ENCODE data around the gene MXRA7.

GRCh38 chr17:76690931-76691393 is 19.8 kb downstream of the MXRA7 start:
- CAGE, long polyA plus RNA: no peak
- RRBS: no CpG with 5 or more reads among the region's 10 CpGs

DNA sequence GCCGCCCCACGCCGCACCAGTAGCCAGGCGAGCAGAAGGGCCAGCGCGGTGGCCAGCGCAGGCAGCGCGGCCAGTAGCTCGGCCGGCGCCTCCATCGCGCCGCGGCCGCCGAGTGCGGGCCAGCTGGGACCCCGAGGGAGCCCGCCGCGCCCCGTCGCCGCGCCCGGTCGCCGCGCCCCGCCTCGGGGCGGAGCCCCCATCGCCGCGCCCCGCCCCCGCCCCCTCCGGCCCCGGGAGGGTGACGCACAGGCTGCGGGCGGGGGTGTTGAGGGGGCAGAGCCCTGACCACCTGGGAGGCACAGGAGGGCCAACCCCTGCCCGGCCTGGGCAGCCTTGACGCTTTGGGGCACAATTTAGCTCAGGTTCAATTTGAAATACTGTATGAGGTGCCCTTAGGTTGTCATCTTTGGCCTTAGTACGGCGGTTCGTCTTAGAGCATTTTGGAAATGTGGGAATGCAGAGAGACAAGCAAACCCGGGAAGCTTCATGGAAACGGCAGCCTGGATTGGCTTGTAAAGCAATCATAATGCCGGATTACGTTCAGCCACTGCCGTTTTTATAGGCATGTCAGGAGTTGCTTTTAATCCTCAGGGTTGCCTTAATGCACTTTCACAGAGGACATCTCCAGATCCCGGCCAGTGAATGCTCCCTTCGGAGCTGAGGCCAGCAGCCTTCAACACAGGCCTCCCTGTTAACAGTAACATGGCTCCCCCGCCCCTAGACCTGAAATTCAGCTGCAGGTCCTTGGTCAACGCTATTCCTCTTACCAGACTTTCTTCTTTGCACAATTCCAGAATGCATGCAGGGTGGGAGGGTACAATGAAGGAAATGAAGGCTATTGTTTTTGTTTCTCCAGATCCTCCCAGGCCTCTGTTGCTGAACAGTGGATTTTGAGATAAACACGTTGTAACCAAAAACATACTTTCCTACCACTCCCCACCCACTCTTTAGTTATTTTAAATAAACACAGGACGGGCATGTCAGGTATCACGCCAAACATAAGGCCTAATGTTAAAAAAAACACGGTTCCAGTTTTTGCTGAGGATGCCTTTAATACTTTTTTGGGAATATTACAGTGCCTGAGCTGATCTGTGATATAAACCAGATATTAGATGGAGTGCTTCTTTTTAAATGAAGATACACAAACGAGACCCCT is at the start of gene MXRA7:
Gene MXRA7 (minus strand): TSS at position 114 of the 1,156 bp plus-strand sequence.
- CAGE, long polyA plus RNA: start-site peak on the minus strand centred at position 146 of the sequence, 118 bp wide, 73 and 46 reads in 2 replicates
- RRBS: 10% methylated on average over 20 of the region's 63 CpGs

DNA sequence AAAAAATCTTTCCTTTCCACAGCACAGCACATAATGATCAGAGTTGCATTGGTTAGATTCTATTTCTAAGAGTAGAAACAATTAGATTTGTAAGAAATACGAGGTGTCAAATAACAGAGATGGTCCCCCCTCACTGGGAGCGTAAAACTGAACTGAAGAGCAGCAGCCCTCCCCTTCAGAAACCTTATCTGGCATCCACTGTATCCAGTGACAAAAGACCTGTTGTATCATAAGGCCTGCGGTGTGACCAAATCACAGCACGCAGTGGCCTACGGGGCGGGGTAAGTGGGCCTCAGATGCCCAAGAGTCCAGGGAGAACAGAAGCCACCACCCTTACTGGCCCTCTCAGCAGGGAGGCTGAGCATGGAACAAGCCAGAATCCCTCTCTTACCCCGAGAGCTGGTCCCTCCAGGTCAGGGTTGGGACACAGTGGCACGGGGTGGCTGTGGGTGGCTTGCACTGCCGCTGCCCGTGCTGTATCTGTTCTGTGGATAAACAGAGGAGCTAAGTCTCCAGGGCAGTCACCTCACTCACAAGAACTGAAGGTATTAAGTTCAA is 5.5 kb downstream of the JMJD6 start:
- CAGE, long polyA plus RNA: no peak
- RRBS: no CpG with 5 or more reads among the region's 10 CpGs

GRCh38 chr17:76769471-76769953 is 31.6 kb downstream of the MFSD11 start:
- CAGE, long polyA plus RNA: no peak
- RRBS: no CpG with 5 or more reads among the region's 4 CpGs

DNA sequence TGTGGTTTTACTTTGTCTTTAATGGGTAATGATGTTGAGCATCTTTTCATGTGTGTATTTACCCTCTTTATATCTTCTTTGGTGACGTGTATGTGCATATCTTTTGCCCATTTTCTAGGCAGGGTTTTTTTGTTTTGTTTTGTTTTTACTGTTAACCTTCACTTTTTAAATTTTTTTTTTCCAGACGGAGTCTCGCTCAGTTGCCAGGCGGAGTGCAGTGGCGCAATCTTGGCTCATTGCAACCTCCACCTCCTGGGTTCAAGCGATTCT is 35.5 kb downstream of the MFSD11 start:
- CAGE, long polyA plus RNA: no peak
- RRBS: no CpG with 5 or more reads among the region's 6 CpGs

DNA sequence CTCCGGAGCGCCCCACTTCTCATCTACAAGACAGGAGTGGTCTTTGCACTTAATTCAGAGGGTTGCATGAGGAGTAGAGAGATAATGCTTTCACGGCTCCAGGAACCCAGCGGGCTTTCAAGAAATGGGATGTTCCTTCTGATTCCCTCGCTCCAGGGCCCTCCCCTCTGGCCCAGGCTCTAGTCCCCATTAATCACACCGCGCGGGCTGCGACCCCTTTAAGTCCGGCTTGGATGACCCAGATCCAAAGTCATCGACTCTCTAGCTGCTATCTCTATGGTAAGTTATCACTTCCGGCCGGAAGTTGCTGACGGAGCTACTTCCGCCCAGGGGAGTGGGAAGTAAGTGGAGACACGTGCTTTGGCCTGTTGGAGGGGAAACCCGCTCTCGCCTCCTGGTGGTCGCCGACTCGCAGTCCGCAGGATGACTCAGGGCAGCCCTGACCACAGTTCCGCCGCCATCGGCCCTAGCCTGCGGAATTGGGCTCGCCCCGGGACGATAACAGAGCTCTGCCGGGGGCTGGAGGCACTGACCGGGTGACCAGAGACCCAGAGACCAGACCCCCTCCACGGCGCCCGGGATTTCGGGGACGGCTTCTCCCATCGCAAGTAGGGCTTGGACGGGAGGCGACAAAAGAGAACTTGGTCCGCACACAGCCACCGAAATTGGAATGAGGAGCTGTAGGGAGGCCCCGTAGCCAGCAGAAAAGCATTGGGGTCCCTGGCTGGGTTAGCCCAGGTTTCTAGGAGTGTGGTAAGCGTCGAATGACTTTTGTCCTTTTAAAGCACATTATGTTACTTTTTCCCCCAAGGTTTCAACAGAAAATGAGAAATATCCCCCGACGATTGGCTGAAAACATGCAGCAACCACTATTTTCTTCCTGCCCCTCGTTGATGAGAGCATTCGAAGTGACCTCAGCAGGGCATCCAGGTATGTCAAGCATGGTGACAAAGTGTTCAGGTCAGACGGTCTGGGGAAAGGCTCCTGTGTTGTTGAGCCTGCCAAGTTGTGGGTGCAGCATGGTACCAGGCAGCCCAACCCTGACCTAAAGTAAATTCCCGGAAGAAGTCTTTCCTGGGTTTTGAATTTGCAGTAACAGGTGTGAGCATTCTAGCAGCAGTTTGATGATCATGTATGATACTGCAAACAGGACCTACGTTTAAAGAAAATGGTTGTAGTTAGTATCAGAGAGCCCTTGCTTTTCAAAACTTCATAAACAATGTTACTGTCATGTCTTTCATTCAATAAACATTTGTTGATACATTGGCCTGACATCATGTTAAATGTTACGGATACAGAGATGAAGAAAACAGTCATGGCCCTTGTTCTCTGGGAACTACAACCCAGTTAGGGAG is 52.0 kb upstream of the SEC14L1 start:
- CAGE, long polyA plus RNA: start-site peak on the plus strand centred at position 445 of the sequence, 76 bp wide, 93 and 121 reads in 2 replicates
- RRBS: 8% methylated on average over 4 of the region's 52 CpGs

- CAGE, long polyA plus RNA: no peak
- RRBS: no CpG with 5 or more reads among the region's 22 CpGs
Measured at GRCh38 chr17:77120505-77121445, 20.0 kb upstream of the SEC14L1 start.

- CAGE, long polyA plus RNA: no peak
- RRBS: no CpG with 5 or more reads among the region's 2 CpGs
Measured at GRCh38 chr17:77121775-77122310, 18.9 kb upstream of the SEC14L1 start.

GRCh38 chr17:77185041-77185549 is 44.3 kb downstream of the SEC14L1 start:
- CAGE, long polyA plus RNA: no peak
- RRBS: no CpG with 5 or more reads among the region's 8 CpGs

DNA sequence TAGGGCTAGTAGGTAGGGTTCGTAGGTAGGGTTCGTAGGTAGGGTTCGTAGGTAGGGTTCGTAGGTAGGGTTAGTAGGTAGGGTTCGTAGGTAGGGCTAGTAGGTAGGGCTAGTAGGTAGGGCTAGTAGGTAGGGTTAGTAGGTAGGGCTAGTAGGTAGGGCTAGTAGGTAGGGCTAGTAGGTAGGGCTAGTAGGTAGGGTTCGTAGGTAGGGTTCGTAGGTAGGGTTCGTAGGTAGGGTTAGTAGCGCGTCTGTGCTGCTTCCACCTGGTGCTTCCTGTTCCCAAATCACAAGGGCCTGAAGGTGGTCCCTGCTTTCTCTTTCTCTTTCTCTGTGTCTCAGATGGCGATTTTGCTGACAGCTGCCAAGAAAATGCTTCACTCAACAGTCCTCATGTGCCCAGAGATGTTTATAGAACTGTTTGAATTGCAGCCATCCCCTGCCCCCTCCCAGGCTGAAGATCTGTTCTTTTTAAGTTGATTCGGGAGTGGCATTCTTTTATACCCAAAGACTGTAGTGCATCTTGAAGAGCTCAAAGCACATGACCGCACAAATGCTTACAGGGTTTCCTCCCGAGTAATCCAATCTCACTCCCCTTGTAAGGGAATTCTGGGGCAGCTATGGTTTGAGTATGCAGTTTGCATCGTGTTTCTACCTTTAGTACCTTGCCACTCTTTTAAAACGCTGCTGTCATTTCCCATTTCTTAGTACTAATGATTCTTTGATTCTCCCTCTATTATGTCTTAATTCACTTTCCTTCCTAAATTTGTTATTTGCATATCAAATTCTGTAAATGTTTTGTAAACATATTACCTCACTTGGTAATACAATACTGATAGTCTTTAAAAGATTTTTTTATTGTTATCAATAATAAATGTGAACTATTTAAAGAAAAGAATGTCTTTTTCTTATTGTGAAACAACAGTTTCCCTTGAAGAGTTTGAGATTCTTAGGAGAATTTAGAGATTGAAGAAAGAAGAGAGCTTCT is 64.8 kb upstream of the SEPTIN9 start:
- CAGE, long polyA plus RNA: no peak
- RRBS: no CpG with 5 or more reads among the region's 16 CpGs

DNA sequence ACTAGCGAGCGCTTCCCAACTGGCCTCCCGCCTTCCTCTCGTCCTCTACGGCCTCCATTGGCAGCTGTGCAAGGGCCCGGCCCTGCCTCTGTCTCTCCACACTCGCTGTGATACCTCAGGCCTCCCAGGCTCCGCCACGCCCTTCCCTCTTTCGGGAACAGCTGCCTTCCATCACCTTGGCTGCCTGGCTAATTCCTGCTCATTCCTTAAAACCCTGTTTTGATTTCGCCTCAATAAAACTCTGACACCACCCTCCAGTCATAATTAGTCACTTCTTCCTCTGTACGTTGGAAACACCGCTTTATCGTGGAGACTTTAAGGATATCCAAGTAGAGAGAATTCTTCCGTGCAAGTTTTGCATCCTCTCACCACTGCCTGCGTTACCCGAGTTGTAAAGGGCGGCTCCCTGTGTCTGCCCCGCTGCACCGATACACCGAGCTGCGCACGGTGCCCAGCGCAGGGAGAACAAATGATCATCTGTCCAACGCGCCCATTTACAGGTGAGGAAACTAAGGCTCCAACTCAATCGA is 927 bp upstream of the SEPTIN9 start:
- CAGE, long polyA plus RNA: start-site peak on the plus strand centred at position 312 of the sequence, 44 bp wide, 99 and 52 reads in 2 replicates
- RRBS: no CpG with 5 or more reads among the region's 27 CpGs

DNA sequence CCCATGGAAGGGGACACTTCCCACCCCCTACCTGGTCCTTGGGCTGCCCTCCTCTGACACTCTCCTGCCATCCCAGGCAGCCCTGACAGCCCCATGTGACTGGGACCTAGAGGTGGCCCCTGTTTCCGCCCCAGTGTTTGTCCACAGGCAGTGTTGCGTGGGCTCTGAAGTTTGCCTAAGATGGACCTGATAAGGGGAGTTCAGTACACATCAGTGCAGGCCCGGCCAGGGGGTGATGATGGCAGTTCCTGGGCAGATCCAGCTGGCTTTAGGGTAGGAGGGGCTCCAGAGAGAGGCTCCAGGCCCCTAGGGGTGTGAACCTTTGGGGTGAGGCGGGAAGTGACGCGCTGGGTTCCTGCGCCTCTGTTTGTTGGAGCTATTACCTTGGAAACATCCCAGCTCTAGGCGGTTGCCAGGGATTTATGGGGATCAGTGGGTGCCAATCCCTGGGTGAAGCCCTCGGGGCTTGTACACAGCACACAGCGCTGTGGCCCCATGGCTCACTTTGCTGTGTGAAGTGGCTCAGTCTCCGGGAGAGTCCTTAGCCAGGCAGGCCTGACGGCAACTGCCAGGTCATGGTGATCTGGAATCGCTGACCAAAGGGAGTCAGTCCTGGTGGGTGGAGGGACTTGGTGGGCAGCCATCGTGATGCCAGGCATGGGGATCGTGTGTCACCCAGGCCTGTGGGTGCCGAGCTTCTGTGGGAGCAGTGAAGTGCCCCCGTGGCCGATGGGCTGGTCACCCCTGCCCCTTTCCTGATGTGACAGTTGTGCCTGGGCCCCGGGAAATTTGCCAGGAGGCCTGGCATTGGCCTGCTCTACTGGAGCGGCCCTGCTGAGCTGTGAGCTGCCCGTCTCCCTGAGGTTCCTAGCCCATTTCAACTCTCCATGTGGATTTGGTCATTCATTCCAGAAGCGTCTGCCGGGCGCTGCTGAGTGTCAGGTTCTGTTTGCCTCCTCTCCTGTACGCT is 5.6 kb downstream of the SEPTIN9 start:
- CAGE, long polyA plus RNA: no peak
- RRBS: no CpG with 5 or more reads among the region's 25 CpGs

DNA sequence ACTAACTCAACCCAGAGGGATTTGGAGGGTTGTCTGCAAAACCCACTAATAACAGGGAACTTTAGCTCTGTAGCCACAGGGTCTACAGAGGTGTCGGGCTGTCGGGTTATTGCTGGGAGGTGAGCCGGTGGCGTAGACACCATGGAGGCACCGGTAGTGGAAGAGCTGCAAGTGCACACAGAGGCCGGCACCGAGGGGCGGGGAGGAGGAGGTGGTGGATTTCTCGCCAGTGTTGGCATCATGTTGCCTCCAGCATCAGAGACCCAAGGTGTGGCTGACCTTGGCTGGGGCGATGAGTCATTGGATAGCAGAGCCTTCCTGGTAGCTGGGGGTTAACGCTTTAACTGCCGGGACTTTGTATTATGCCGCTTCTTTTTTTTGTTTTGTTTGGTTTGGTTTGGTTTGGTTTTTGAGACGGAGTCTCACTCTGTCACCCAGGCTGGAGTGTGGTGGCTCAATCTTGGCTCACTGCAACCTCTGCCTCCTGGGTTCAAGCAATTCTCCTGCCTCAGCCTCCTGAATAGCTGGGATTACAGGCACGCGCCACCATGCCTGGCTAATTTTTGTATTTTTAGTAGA is 7.5 kb downstream of the SEPTIN9 start:
- CAGE, long polyA plus RNA: no peak
- RRBS: no CpG with 5 or more reads among the region's 16 CpGs

DNA sequence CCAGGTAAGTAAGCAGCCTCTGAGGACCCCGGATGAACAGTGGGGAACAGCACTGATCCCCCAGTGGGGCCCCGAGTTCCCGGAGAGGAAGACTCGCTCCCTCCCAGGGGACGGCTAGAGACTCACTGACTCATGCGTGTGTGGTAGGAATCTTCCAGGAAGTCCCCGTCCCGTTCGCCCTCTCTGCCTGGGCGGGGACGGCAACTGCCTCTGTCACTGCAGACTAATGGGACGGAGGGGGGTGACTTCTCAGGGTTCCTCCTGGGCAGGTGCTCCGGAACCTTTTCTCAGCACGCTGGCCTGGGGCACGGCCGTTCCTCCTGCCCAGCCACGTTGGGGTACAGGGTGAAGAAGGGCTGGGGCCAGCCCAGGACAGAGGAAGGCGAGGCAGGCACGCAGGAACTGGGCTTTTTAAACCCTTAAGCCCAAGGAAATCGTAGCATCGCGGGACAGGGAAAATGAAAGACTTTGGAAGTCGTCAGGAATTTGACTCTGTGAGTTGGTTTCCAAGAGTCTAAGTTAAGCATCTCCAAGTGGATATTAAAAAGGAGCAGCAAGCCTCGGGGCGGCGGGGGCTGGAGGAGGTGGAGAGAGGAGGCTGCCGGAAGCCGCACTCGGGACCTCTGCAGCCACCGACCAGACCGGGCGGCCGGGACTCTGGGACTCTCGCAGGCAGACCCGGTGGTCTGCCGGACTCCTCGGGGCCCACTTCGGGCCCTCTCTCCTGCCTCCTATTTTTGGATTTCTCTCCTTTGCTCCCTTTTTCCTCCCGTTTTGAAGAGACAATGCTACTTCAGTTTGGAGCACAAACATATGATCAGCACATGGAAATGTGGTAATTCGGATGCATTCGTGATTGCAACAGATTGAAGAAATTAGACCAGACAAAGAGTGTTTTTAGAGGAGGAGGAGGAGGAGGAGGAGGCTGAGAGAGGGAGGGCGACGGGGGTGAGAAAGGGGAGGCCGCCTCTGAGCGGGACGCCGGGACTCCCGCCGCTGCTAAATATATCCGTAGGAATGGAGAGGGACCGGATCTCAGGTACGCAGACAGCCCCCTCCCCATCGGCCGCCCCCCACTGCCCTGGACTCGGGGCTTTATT is 38.4 kb downstream of the SEPTIN9 start:
- CAGE, long polyA plus RNA: start-site peak on the plus strand centred at position 226 of the sequence, 53 bp wide, 86 and 51 reads in 2 replicates; start-site peak on the plus strand centred at position 976 of the sequence, 62 bp wide, 90 and 30 reads in 2 replicates
- RRBS: 80% methylated on average over 5 of the region's 55 CpGs

DNA sequence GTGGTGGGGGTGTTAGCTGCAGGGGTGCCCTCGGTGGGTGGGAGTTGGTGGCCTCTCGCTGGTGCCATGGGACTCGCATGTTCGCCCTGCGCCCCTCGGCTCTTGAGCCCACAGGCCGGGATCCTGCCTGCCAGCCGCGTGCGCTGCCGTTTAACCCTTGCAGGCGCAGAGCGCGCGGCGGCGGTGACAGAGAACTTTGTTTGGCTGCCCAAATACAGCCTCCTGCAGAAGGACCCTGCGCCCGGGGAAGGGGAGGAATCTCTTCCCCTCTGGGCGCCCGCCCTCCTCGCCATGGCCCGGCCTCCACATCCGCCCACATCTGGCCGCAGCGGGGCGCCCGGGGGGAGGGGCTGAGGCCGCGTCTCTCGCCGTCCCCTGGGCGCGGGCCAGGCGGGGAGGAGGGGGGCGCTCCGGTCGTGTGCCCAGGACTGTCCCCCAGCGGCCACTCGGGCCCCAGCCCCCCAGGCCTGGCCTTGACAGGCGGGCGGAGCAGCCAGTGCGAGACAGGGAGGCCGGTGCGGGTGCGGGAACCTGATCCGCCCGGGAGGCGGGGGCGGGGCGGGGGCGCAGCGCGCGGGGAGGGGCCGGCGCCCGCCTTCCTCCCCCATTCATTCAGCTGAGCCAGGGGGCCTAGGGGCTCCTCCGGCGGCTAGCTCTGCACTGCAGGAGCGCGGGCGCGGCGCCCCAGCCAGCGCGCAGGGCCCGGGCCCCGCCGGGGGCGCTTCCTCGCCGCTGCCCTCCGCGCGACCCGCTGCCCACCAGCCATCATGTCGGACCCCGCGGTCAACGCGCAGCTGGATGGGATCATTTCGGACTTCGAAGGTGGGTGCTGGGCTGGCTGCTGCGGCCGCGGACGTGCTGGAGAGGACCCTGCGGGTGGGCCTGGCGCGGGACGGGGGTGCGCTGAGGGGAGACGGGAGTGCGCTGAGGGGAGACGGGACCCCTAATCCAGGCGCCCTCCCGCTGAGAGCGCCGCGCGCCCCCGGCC is 91.7 kb downstream of the SEPTIN9 start:
- CAGE, long polyA plus RNA: start-site peak on the plus strand centred at position 631 of the sequence, 77 bp wide, 271 and 353 reads in 2 replicates
- RRBS: 2% methylated on average over 46 of the region's 103 CpGs

GRCh38 chr17:77374818-77375032 is 93.4 kb downstream of the SEPTIN9 start:
- CAGE, long polyA plus RNA: no peak
- RRBS: no CpG with 5 or more reads among the region's 5 CpGs

DNA sequence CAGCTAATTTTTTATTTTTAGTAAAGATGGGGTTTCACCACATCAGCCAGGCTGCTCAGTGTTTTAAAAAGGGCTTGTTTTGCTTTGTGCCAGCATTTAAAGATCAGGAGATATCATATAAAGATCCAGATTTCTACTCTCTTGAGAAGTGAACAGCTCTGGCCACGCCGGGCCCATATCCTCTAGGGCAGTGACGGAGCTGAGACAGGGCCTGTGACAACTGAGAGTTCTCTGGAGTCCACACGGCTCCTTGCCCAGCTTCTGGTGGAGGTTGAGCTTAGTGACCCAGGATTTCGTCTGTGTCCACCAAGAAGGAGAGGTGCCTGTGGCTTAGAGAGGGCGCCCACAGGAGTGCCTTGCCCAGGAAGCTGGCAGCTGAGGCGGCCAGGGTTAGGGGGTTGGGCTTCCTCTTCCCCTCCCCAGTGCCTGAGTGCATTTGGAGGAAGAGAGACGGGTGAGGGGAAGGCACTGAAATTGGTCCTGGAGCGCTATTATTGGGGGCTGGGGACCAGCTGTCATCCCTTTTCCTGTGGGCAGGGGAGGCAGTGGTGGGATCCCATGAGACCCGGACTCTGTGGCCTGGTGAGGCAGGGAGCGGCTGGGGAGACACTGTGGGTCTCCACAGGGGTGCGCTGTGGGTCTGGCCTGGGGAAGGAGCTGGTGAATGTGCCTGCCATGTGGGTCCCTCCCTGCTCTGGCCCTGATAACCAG is 119.0 kb downstream of the SEPTIN9 start:
- CAGE, long polyA plus RNA: no peak
- RRBS: no CpG with 5 or more reads among the region's 12 CpGs

GRCh38 chr17:77417398-77418367 is 136.4 kb downstream of the SEPTIN9 start:
- CAGE, long polyA plus RNA: no peak
- RRBS: 100% methylated on average over 1 of the region's 26 CpGs

GRCh38 chr17:77435247-77435943 is 154.1 kb downstream of the SEPTIN9 start:
- CAGE, long polyA plus RNA: no peak
- RRBS: no CpG with 5 or more reads among the region's 21 CpGs

GRCh38 chr17:77436809-77437208 is 155.5 kb downstream of the SEPTIN9 start:
- CAGE, long polyA plus RNA: no peak
- RRBS: no CpG with 5 or more reads among the region's 12 CpGs

All from AG04450 (cell line).